Thoracic aorta (tissue), 1 donor: ENCODE results near the gene CABCOCO1.

DNA sequence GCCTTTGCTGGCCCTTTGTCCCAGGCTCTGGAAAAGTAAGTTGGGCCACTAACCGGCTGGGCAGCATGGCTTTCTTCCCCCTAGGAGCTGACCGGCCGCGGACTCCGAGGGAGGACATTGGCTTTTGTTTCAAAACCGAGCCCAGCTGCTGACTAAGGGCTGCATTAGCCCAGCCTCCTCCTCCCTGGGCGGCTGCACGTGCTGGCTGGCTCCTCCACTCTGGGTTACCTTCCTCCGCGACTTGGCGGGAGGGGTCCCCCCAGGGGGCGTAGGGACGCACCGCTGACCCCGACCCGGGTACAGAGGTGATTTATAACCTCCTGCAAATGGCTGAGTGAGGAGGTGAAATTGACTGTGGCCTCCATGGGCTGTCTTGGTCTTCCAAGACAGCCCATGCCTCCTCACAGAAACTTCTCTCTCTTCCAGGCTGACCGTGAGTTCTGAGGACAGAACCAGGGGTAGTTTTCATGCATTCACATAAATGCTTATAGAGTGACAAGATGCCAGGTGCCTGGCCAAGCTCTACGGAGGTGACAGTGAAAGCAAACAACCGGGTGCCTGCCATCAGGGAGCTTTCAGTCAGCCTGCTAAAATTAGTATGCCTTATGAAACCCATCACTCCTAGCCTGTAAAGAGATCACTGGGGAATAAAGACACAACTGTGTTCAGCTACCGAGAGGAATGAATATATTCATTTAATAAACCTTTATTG lies 768 bp upstream of the RHOBTB1 start:
- RAMPAGE, long total RNA = start-site peak on the minus strand centred at position 126 of the sequence, 55 bp wide, 5 reads

DNA sequence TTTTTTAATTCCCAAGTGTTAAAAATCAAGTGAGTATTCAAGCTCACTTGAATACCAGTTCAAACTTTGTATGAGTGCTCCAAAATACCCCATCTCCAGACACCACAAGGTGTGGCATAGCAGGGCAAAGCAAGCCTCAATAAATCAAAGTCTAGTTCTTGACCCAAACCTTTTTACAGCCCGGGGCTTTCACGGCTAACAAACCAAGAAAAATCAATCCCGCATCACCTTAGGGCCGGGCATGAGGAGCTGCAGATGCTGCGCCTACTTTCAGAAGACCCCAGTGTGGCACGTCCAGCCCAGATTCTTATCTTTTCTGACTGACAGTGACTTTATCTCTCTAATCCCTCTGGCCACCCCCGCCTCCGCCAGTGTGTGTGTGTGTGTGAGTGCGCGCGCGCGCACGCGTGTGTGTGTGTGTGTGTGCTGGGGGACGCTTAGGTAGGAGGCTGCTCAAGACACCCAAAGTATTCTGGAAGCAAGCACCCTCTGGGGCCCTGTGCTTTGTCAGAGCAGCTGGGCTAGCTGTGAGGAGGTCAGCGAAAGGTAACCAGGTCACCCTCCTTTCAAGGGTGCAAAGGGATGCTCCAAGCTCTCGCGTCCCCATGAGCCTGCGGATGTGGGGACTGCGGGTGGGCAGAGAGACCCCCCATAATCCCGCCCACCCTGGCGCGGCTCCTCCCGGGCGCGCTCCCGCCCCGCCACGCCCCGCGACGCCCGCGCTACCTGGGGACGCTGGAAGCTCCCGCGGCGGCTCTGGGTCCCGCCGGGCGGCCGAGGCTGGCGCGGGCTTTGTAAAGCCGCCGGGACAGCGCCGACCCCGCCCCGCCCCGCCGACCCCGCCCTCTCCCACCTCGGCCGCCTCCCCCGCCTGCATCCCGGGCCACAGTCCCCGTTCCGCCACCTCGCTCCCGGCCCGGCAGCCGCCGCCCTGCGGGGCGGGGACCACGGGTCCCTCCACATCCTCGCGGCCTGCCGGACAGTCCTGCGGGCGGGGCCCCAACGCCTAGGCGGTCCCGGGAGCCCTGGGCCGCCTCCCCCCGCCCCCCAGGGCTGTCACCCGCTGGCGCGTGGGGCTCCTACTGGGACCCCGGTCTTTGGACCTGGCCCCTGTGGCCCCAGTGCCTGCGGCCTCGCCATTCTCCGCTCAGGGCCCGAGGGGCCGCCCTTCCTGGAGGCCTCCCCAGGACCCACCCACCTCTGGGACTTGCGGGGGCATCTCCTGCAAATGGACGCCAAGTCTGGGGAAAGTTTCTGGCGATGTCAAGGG lies 57.1 kb upstream of the RHOBTB1 start:
- RAMPAGE, long total RNA = no peak

- RAMPAGE, long total RNA = no peak
Observed at GRCh38 chr10:61451945-61452512, 1.2 kb downstream of the TMEM26 start.

DNA sequence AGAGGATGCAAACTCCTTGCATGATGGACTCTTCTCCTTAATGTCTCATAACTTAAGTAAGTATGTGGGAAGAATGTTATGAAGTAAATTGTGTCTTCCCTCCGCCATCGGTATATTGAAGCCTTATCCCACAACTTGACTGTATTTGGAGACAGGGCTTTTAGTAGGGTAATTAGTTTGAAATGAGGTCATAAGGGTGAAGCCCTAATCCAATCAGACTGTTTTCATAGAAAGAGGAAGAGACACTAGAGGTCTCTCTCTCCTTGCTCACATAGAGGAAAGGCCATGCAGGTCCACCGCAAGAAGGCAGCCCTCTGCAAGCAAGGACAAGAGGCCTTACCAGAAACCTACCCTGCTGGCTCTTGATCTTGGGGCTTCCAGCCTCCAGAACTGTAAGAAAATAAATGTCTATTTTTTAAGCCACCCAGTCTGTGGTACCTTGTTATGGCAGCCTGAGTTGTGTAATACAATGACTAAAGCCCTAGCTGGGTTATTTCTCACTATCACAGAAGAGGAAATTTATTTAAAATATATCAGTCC lies 12.7 kb upstream of the TMEM26 start:
- RAMPAGE, long total RNA = no peak

- RAMPAGE, long total RNA = no peak
Observed at GRCh38 chr10:61662625-61663436, at the start of gene CABCOCO1. Gene CABCOCO1, plus strand, starts transcription at chr10:61662929.

- RAMPAGE, long total RNA = no peak
Observed at GRCh38 chr10:61899879-61900974, 1.3 kb upstream of the ARID5B start.

GRCh38 chr10:61942862-61943611 lies 41.5 kb downstream of the ARID5B start:
- RAMPAGE, long total RNA = no peak

DNA sequence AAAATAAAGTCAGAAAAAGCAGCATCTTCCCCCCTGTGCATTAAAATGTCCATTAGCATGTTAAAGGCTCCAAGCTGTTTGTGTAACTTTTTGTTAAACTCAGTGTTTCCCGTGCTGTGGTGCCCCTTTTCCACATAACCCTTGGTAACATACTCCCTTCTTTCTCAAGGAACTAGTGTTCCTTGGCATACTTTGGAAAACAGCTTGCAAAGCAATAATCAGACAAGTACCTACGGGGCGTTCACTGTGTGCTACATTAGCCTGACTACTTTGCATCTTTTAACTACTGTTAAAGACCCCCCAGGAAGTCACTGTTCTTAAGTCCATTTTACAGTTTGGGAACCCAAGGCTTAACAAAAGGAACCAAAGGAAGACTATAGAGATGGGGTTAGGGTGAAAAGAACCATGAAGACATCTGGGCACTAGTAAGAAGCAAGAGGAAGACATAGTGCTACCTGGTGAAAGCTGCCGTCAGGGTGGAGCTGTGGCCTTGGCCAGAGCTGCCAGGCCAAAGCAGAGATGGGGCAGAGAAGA lies 85.2 kb downstream of the ARID5B start:
- RAMPAGE, long total RNA = no peak

DNA sequence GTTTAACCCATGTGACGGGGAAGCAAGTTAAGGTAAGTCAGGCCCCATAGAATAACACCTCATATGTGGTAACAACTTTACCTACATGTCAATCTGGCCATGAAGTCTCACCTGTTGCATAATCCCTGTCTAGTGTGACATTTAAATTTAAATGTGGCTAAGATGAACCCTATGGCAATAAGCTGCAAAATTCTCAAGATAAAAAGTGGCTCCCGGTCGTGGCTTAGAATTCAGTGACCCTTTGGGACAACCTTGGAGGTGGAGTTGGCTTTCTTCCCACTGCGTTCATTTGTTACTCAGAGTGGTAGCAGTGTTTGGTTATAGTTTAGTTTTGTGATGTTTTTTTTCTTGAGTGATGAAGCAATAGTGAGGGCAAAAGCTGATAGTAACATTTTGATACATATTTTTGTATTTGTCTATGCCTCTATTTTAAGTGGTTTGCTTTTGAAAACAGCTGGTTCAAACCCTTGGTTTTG lies 90.6 kb downstream of the ARID5B start:
- RAMPAGE, long total RNA = no peak

- RAMPAGE, long total RNA = no peak
Observed at GRCh38 chr10:61994085-61994497, 92.6 kb downstream of the ARID5B start.

DNA sequence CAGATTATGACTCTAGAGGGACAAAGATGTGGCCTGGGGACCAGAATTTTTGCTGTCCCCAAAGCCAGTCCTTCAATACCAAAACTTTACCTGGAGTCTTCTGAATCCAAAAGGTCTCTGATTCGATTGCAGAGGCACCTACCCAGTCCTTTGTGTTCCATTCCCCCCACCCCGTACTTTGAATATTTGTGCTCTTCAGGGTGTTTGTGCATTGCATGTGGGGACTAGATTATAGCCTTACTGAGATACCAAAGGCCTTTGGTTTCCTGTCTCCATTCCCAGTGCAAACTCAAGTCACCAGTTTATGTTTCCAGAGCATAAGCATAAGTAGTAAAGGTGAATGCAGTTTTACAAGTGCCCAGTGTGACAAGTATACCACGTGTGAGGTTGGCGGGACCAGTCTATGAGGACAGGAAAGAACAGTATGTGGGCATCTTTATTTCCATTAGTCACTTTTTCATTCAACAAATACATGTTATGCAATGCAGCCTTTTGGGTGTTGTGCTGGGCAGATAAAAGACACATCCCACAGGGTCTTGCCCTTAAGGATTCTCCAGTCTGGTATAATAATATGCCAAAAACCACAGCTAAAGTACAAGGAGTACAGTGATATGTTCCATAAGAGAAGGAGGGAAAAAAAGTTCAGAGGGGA lies 146.4 kb downstream of the ARID5B start:
- RAMPAGE, long total RNA = no peak

DNA sequence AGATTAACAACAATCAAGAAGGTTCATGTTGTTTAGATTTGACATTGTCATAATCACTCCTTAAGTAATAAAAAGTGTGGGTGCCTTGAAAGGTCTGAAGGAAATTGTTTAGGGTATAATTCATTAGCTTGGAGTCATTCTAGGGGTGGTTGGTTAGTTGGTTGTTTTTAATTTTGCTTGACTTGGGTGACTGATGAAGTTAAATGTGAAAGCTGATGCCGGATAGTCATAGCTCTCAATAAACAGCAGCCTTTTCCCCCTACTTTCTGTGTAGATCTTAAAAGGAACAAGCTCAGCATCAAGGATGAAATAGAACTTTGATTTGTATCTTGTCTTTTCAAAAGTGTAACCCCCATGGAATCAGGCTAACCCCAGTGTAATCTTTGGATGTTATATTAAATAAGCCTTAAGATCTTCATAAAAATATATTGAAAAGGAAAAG lies 148.3 kb downstream of the ARID5B start:
- RAMPAGE, long total RNA = no peak

- RAMPAGE, long total RNA = no peak
Observed at GRCh38 chr10:62732864-62733959, 71.3 kb upstream of the ADO start.

- RAMPAGE, long total RNA = no peak
Observed at GRCh38 chr10:62827000-62827258, 10.8 kb upstream of the EGR2 start.

- RAMPAGE, long total RNA = no peak
Observed at GRCh38 chr10:63165756-63166636, 32.9 kb downstream of the NRBF2 start.

- RAMPAGE, long total RNA = no peak
Observed at GRCh38 chr10:63169876-63170798, 37.0 kb downstream of the NRBF2 start.

GRCh38 chr10:63197309-63197709 lies 64.2 kb downstream of the NRBF2 start:
- RAMPAGE, long total RNA = no peak

DNA sequence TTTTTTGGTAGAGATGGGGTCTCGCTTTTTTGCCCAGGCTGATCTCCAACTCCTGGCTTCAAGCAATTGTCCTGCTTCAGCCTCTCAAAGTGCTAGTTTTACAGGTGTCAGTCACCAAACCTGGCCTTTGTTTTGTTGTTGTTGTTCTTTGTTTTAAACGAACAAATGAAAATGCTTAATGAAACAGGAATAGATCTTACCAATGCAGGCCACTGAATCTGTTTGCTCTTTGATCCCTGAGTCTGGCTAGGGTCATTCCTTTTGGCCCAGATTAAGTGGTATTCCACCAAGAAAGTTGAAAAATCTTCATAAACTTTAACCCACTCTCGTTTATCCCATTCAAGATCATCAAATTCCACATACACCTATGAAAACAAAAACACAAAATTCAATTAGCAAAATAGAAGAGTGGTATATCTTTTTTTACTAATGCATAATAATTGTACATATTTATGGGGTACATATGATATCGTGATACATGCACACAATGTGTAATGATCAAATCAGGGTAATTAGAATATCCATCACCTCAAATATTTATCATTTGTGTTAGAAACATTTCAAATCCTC lies 85.6 kb downstream of the JMJD1C start:
- RAMPAGE, long total RNA = no peak

DNA sequence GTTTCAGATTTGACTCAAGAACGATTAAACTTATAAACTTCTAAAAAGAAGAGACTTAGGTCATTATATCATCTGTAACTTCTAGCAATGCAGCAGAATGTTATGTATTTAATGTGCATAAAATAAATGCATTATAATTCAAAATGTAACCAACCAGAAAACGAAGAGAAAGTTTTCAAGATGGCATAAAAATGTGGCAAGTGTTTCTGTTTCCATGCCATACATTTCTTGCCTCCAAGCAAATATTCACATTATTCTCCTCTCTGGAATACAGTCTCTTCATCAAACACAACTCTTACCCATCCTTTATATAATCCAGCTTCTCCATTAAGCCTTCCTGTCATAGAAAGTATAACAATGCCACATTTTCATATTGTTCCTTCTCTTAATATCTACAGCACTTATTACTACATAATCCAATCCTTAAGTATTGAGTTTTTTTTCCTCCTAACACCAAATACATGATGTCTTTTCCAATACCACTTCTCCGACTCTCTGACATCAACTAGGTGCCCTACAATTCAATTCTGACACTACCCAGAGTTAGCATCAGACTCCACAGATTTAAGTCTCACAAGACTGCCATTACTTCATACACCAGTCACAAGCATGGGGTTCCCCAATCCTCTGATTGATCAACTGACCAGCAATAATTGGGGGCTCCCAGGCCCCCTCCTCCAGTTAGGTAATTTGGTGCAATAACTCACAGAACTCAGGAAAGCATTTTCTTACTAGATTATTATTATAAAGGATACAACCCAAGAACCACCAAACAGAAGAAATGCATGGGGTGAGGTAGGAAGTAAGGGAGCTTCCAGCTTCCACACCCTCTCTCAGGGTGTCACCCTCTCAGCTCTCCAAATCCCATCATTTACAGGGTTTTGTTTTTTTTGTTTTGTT lies 23.1 kb downstream of the JMJD1C start:
- RAMPAGE, long total RNA = no peak

GRCh38 chr10:63491580-63492353 lies 26.0 kb upstream of the JMJD1C start:
- RAMPAGE, long total RNA = no peak